Left lobe of liver (tissue), 1 donor: ENCODE measurements around the gene SGTA.

DNA sequence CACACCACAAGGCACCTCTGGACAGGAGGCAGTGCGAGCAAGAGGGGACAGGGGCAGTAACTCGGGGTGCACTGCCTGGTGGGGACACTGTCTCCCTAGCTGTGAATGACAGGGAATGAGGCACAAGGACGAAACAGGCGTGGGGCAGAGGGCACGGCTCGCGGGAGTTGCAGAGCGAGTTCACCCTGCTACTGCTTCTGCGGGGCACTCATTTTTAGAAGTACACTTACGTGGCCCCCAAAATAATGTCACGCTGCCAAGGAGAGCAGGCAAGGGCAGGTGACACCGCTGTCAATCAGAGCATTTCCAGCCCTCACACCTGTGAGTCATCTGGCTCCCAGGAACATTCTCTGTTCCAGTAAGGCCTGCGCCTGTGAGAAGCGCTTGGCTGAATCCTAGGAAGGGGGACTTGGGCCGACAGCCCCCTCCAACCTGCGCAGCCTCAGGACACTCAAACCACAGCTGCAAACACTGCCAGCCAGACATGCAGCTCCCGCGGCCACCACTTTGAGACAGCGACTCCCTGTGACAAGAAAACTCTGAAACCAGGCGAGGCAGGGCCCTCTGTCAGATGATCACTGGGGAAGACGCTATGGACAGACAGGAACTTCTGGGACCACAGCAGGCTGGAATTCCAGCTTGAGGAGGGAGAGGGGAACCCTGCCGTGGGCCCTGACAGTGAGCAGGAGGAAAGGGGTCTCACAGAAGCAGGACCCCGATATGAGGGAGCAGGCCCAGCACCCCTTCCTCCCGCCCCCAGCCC lies 12.7 kb downstream of the DOT1L start:
- PRO-cap: no peak

- PRO-cap: no peak
Measured at GRCh38 chr19:2185894-2186098, 22.1 kb downstream of the DOT1L start.

GRCh38 chr19:2302889-2303505 lies 5.0 kb downstream of the LINGO3 start:
- PRO-cap: no peak

DNA sequence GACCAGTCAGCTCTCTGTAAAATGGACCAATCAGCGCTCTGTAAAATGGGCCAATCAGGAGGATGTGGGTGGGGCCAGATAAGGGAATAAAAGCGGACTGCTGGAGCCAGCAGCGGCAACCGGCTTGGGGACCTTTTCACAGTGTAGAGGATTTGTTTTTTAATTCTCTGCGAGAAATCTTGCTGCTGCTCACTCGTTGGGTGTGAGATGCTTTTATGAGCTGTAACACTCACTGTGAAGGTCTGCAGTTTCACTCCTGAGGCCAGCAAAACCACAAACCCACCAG lies 32.9 kb downstream of the TMPRSS9 start:
- PRO-cap: unidirectional peak, plus-strand start at position 115 of the sequence

GRCh38 chr19:2394332-2394734 lies 33.1 kb downstream of the TIMM13 start:
- PRO-cap: bidirectional peak, plus-strand start at chr19:2394532, minus-strand start at chr19:2394500

- PRO-cap: no peak
Measured at GRCh38 chr19:2437874-2438282, 10.5 kb upstream of the TIMM13 start.

GRCh38 chr19:2474443-2475113 lies 1.3 kb upstream of the GADD45B start:
- PRO-cap: unidirectional peak, plus-strand start at chr19:2474922

DNA sequence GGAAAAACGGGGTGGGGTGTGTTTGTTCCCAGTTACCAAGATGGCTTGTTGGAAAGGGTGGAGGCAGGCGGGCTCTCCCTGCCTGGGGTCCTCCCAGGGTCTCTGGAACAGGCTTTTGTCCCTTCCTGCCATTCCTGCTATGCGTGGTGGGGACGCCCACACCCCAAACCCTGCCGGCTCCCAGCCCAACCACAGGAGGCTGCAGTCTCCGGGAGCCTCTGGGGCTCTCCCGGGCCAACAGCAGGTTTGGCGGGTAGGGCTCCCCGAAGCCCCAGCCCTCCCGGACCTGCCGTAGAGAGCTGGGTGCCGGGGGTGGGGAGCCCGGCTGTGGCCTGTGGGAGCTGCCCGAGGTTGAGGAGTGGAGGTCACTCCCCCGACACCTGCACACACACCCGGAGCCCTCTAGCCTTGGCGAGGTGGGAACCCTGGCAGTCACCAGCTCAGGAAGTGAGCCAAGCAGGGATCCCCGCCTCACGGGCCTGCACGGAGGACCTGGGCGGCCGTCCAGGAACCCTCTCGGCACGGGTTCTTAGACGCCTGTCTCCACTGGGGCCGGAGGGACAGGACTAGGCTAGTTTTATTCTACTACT lies 36.9 kb downstream of the GADD45B start:
- PRO-cap: no peak

DNA sequence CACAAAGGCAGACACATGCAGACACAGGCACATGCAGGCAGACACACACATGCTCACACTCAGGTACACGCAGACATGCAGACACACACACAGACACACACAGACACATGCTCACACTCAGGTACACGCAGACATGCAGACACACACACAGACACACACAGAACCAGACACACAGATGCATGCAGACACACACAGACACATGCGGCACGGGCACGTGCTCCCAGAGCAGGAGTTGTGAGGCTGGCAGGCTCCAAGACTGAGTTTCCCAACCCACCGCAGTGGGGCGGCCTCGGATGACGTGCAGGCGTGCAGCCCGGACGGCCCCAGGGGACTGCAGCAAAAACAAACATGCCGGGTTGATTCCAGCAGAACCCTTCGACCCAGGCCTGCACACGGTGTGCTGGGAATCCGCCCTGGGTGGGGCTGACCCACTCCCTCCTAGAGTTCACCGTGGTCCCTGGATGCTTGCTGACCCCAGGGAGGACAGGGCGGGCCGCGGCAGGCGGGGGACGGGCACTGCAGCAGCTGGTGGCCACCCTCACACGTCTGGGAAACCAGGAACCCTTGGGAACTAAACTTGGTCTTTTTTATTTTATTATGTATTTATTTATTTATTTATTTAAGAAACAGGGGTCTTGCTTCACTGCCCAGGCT lies 100.1 kb downstream of the GADD45B start:
- PRO-cap: bidirectional peak, plus-strand start at position 368 of the sequence, minus-strand start at position 234 of the sequence

DNA sequence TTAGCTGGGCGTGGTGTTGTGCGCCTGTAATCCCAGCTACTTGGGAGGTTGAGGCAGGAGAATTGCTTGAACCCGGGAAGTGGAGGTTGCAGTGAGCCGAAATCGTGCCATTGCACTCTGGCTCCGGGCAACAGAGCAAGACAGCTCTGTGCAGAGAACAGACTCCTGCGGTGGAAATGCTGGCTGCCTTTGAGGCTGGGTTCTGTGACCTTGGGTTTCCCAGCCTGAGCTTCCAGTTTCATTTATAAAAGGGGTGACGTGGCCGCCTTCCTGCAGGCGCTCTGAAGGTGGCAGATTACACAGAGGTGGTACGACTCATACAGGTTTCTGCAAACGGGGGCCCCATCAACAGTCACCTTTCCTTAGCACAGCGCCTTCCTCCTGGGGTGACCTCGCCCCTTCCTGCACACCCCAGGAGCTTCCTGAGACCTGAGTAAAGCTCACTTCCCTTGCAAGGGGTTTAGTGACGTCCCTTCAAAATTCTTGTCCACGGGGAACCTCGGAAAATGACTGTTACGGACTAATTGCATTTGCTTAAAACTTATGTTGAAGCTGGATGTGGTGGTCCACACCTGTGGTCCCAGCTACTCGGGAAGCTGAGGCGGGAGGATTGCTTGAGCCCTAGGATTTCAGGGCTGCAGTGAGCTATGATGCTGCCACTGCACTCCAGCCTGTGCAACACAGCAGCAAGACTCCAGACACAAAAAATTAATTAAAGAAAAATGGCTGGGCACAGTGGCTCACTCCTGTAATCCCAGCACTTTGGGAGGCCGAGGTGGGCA lies 81.6 kb downstream of the GNG7 start:
- PRO-cap: no peak

- PRO-cap: bidirectional peak, plus-strand start at chr19:2634811, minus-strand start at chr19:2634649; bidirectional peak, plus-strand start at chr19:2635185, minus-strand start at chr19:2635091
Measured at GRCh38 chr19:2634128-2635391, 67.9 kb downstream of the GNG7 start.

- PRO-cap: no peak
Measured at GRCh38 chr19:2650422-2651062, 52.0 kb downstream of the GNG7 start.

DNA sequence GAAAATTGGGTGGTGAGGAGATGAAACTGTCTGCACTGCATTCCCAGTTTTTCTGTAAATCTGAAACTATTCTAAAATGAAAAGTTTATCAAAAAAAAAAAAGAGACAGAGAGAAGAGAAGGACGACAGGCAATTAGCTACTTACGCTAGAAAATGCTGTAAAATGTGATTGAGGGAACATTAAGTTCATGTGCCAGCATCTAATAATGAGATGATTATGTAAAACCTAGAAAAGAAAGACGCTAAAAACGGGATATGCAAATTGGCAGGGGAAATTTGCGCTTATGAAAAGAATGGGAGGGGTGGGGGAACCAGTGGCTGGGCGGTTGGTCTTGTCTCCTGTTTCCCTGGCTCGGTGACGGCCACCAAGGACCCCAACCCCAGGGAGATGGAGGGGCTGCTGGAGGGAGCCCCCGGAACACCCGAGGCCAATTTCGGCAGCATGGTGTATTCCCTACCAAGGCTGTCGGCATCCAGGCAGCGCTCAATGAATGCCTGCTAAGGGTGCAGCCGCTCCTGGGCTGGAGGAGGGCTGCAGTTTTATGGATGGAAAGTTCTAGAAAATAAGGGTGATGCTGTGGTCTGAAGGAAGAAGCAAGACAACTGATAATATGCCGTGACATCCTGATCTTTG lies 34.2 kb downstream of the GNG7 start:
- PRO-cap: no peak

DNA sequence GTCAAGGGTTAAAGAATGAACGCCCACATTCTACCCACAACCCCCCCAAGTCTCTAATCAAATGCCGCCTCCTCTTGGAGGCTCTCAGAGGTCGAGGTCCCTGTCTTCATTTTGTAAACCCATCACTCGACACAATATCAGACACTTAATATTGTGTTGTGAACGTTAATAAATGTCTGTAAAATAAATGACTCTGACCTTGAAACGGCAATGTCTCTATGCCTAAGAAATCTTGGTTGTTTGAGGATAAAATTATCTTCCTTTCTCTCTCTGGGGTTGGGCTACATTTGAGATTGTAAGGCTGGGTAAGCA lies 8.7 kb downstream of the GNG7 start:
- PRO-cap: no peak

GRCh38 chr19:2717666-2717865 lies 3.6 kb downstream of the DIRAS1 start:
- PRO-cap: no peak

DNA sequence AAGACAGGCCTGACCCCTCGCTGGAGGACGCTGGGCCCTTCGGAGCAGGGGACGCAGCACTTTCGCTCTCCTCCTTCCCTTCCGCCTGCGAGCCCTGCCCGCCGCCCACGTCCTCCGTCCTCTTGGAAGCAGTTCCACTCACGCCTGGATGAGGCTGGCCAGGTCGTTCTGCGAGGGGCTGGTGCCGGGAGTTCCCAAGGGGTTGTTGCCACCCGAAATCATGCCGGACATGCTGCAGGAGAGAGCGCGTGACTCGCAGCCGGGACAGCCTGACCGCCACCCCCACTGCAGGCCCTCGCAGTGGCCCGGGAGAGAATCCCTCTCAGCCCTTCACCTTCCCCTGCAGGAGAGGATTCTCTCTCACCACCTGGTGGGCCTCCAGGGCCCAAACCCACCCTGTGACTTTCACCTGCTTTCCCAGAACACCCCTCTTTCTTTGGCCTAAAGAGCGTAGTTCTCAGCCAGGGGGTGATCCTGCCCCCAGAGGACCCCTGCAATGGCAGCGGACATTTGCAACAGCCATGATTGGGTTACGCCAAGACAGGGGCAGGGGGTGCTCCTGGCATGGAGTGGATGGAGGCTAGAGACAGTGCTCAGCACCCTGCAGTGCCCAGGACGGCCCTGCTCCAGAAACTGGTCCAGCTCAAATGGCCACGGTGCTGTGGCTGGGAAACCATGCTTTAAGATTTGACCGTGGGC lies 17.9 kb upstream of the SLC39A3 start:
- PRO-cap: no peak

DNA sequence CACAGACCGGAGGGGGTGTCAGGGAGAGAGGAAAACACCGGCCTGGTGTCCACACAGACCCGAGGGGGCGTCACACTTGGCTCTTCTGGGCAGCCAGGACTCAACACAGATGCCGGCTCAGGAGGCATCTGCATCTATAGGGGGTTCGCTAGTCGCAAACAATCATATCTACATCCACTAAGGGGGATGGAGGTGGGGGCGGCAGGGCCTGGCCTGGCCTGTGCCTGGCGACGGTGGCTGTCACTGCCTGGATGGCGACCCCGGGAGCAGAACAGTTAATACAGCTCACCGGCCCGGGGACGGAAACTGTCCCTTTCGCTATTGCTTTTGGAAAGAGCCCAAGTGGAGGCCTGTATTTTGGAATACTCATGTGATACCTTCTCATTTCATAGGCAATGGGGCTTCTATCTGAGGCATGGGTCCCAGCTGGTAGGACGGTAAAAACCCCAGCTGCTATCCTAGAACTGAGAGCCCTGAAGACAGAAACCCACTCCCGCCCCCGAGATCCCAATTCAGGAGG lies 17.7 kb downstream of the SGTA start:
- PRO-cap: no peak

DNA sequence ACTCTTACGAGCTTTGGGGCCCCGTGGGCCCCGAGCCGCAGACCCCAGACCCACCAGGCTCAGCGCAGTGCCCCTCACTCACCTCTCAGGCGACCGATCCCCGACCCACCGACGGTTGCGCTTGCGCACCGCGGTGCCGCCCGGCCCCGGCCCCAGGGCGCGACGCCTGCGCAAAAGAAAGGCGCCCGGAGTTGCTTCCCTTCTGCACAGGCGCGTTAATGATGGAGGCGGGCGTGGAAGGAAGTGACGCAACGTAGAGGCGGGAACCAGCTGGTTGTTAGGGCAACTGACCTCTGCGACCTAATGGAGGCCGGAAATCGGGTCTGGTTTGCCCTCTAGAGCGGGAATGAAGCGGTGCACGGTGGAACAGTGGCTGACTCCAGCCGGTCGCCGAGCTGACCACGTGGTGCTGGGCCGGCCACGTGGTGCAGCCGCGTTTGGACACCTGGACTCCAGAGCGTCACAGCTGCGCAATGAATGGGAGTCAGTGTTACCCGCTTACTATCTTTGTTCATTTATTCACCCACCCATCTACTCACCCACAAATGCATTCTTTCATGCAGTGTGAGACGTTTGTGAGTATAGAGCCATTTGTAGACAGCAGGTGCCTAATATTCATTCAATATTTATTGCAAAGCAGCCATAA lies at the start of gene SGTA:
TSS of gene SGTA (minus strand) at position 123 of the 646 bp plus-strand sequence.
- PRO-cap: bidirectional peak, plus-strand start at position 473 of the sequence, minus-strand start at position 164 of the sequence

- PRO-cap: bidirectional peak, plus-strand start at chr19:2790869, minus-strand start at chr19:2790740; bidirectional peak, plus-strand start at chr19:2791127, minus-strand start at chr19:2790959
Measured at GRCh38 chr19:2790610-2791417, 5.5 kb downstream of the THOP1 start.

DNA sequence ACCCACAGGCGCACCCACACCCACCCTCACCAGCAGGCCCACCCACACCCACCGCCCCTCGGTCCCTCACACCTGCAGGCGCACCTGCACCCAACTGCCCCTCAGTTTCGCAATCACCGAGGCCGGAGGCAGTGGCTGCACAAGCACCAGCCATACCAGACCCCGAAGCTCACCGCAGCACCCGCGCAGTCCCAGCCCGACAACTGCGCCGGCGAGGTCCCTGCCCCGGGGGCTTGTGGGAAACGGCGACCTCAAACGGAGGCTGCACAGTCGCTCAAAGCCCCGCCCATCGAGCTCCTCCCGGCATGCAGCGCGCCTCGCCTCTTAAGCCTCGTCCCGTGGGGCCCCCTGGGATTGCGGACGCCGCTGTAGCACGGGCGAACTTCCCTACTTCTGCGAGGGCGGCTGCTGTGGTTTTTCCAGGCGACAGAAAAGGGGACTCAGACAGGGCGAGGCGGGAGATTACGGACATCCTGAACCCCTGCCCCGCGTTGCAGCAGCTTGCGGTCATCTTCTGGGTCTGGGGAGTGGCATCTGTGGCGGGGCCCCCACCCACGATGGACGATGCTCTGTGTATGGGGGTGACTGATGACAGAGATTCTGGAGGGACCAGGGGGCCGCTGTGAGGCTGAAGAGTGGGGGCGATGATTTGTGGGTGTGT lies 18.0 kb downstream of the ZNF77 start:
- PRO-cap: no peak